ENCODE data around the gene KLHL12.

DNA sequence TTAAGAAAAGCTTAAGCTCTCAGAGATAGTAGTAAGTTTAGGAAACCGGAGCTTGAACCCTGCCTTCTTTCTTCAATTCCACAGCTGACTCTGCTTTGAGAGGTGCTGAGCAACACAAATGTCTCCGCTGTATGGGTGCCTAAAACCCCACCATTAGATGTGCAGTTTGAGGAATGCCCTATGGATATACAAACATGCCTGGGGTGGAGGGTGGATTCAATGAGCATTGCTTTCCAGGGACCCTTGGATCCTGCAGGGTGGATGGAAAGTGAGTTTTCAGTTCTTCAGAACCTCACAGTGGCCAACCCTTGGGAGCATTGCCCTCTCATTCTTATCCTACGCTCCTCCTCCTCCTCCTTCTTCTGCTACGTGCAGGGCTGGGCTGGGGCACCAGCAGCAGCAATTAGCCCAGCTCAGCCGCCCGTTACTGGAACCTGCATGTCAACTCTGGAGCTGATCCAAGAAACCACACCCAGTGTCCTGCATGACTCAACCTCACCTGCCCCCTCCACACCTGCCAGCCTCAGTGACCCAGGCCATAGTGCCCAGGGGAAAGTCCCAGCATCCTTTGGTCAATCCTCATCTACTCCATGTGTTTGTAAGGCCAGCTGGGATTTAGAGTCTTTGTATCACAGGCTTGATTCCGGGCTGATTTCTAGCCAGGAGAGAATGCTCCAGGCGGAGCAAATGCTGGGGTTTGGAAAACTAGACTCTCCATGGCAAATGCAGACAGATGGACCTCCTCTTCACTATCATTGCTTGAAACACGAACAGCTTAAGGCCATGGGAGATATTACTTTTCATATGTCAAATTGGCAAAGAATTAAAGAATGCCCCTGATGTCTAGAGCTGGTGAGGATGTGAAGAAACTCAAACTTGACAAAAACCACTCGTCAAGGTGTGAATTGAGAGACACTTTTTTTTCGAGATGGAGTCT is 12.6 kb downstream of the ELF3 start:
- PRO-cap, result no peak
- RAMPAGE, long total RNA, 4 experiments, result no peak in any of the 4 experiments

- PRO-cap, result no peak
- RAMPAGE, long total RNA, 4 experiments, result no peak in any of the 4 experiments
Measured at GRCh38 chr1:202063016-202063568, 52.7 kb downstream of the ELF3 start.

DNA sequence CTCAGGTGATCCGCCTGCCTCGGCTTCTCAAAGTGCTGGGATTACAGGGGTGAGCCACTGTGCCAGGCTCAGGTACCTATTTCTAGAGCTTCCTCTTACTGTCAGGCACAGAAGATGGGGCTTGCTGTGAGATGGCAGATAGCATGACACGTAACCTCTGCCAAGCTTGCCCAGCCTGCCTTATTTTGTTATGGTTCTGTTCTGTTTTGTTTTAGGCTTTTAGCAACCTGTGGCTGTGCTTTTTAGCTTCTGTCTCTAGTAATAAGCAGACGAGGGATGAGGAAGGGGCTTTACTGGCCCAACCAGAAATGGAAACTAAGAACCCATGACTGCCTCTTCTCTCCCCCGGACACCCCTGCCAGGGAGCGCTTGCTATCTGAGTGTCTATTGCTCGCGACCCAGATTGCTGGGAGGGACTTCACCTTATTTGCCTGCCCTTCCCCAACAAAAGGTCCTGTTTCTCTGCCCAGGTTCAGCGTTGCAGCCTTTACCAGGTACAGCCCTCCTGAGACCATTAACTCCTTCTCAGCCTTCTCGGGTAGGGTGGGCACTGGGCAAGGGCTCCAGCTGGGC is 13.6 kb upstream of the LGR6 start:
- PRO-cap, result no peak
- RAMPAGE, long total RNA, 4 experiments, result no peak in any of the 4 experiments

DNA sequence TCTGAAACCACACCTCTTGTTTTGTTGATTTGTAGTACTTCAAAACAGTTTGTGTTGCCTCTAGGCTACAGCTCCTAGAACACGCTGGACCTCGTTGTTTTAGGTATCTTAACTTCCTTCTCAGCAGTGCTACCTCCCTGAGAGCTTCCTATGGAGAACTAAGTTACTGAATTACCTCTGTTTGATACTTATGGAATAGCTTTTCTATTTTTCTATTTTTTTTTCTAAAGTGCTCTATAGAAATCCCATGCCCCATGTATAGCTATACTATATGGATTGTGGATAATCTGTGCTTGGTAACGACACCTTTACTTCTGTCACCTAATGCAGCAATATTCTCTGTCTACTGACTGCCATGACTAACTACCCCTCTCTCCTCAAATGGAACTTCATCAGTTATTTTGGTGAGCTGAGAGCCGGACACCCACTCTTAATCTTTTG is 1.1 kb downstream of the PPP1R12B start:
- PRO-cap, result no peak
- RAMPAGE, long total RNA, 4 experiments, result no peak in any of the 4 experiments

DNA sequence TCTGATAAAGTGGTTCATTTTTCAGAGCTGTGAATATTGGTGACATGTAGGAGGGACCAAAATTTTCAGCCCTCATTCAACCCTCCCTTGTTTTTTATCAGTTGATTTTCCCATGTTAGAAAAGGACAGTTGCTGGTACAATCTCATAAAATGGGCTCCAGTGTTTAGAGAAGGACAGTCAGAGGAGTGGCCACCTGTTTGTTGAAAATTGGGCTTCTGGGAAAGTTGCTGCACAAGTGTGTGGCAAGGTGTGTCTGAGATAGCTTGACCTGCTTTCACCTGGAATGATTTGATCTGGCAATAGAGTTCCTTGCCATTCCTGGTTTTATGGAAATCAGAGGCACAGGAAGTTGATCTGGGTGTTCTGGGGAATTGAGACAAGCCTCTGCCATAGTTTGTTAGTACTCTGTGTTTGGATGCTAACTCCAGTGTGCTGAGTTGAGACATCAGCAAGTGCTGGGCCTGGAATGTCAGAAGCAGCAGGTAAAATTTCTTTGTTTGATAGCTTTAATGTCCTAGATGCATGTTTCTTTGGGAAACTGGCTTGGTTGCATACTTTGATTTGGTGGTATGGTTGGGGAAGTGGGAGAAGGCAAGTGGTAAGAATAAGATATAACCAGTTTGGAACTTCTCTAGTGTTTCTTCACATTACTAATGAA is 114.2 kb downstream of the PPP1R12B start:
- PRO-cap, result no peak
- RAMPAGE, long total RNA, 4 experiments, result no peak in any of the 4 experiments

- PRO-cap, result unidirectional peak, minus-strand start at chr1:202472151
- RAMPAGE, long total RNA, 4 experiments, result no peak in any of the 4 experiments
Measured at GRCh38 chr1:202471871-202472443, 123.5 kb downstream of the PPP1R12B start.

DNA sequence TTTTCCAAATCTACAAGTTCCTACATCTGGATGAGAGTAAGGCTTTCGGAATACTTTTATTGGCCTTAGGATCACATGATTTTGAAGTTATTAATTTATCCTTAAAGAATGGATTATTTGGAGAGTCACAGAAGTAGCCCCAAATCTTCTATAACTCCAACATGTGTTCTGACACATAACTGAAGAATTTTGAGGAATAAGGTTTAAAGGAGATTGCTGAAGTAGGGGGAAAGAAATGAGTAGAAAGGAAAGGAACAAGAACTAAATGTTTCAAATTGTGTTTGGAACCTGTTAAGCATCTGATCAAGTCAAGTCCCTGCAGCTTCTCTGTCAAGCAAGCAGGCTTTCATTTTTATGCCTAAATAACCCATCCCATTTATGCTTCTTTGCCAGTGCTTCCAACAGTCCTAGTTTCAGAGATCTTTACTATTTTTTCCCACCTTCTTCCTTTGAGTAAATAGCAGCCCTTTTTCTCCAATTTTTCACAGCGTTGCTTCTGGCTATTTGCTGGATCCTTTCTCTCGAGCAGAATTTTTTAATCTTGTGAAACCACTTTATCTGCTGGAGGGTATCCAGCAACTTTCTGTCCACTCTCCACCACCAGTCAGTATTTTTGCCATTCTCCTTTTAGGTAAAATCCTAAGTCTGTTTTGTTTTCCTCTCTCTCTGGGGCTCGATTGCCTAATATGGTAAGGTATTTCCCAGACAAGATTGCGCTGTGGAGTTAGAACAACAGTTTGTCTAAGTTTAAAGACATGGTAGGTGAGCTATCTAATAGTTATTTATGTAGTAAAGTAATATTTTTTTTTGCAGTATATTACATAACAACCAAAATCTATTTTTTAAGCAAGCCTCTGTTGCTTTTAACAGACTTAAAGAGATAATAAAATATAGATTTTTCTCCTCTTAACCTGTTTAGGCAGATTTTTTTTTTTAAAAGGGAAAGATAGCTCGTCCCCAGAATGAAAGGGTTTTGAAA is 156.7 kb downstream of the PPP1R12B start:
- PRO-cap, result bidirectional peak, plus-strand start at position 708 of the sequence, minus-strand start at position 529 of the sequence
- RAMPAGE, long total RNA, 4 experiments, result no peak in any of the 4 experiments

- PRO-cap, result no peak
- RAMPAGE, long total RNA, 4 experiments, result no peak in any of the 4 experiments
Measured at GRCh38 chr1:202507489-202507977, 159.0 kb downstream of the PPP1R12B start.

GRCh38 chr1:202545680-202546191 is 164.5 kb downstream of the SYT2 start:
- PRO-cap, result bidirectional peak, plus-strand start at chr1:202546051, minus-strand start at chr1:202545864
- RAMPAGE, long total RNA, 4 experiments, result no peak in any of the 4 experiments

DNA sequence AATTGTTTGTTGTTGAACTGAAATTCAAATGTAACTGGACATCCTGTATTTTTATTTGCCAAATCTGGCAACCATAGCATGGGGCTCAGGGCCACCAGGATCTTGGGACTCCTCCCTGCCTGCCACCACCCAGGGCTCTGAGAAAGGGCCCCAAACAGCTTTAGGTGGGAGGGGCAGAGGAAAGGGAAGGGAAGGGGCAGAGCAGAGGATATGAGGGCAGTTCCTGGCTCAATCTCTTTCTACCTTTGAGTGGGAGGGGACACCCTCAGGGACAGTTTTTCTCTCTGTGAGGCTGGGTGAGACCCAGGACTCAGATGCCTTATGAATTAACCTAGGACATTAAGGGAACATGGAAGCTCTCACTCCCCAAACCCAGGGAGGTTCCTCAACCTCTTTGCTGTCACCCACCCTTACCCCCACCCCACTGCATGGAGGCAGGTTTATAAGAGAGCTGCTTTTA is 117.3 kb downstream of the SYT2 start:
- PRO-cap, result no peak
- RAMPAGE, long total RNA, 4 experiments, result no peak in any of the 4 experiments

DNA sequence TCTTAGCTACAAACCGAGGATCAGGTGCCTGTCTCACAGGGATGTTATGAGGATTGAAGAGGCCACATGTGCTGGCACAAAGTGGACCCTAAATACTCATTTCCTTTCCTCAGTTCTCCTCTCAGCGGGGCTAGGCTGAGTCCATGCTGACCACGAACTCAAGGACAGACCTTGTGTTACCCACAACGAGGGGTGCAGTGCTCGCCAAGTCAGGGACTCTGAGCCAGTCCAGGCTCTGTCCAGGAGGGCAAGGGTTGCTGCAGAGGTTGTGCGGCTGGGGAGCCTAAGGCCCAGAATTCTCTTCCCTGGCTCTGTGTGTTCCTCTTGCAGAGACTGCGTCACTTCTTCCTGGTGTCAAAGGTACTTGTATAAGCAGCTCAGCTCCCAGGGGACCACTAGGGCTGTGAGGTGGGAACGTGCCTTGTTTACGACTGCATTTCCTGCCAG is 83.4 kb downstream of the SYT2 start:
- PRO-cap, result no peak
- RAMPAGE, long total RNA, 4 experiments, result no peak in any of the 4 experiments

DNA sequence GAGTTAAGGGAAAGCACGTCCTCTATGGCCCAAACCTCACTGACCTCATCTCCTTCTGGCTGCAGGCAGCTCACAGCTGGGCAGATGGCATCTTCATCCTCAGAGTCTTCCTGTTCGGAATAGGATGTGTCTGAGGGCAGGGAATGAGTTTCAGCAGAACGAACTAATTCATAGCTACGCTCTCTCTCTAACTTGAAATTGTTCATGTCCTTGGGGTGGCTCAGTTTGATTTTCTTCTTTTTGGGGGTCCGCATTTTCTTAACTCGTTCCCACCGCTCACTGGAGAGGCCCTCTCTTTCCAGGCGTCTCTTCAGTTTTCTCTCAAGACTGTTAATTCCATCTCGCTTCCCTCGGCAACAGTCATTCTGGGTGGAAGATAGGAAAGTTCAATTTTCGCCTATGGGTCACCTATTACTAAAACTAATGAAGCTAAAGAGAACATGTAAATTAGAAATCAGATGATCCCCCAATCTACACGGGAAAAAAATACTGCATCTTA is 19.5 kb upstream of the SYT2 start:
- PRO-cap, result no peak
- RAMPAGE, long total RNA, 4 experiments, result no peak in any of the 4 experiments

DNA sequence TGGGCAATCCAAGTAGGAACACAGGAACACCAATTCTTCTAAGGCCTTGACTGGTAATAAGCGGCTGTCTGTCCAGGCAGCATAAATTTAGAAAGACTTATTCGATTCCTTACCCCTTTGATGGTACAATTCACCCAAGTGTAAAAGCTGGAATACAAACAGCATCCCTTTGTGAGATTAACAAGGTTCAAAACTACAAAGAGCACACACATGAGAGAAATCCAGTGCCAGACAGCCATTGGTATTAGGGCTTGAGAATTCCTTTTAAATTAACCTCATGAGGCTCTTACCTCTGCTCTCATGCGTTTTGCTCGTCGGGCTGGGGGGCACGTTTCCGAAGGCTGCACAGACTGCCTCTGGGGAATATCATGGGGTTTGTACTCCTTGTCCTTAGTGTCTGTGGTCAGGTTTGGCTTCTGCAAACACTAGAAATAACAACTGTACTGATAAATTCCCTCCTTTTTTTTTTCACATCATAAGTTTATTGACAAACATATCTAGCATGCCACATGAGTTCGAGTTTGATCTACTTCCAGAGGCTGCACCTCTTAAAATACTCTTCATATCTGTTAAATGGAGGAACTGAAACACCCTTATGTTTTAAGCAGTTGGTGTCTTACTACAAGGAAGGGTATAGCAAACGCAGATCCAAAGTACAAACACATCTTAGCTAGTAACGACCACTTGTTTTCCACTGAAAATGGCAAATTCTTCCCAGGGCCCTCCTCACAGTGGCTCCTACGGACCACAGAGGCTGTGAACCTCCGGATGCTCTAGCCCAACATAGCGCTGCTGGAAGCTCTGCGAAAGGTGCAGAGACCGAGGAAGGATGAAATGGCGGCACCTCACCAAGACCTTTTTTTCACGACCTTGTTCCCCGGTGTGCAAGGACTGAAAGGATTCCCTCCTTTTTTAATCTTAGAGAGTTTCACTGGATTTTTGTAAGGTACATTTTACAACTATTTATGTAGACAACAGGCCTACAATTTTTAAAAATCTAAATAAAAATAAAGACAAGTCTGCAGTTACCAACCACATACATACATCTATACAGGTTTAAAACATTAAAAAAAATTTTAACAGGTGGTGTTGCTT is 41.2 kb downstream of the KDM5B start:
- PRO-cap, result no peak
- RAMPAGE, long total RNA, 4 experiments, result no peak in any of the 4 experiments

DNA sequence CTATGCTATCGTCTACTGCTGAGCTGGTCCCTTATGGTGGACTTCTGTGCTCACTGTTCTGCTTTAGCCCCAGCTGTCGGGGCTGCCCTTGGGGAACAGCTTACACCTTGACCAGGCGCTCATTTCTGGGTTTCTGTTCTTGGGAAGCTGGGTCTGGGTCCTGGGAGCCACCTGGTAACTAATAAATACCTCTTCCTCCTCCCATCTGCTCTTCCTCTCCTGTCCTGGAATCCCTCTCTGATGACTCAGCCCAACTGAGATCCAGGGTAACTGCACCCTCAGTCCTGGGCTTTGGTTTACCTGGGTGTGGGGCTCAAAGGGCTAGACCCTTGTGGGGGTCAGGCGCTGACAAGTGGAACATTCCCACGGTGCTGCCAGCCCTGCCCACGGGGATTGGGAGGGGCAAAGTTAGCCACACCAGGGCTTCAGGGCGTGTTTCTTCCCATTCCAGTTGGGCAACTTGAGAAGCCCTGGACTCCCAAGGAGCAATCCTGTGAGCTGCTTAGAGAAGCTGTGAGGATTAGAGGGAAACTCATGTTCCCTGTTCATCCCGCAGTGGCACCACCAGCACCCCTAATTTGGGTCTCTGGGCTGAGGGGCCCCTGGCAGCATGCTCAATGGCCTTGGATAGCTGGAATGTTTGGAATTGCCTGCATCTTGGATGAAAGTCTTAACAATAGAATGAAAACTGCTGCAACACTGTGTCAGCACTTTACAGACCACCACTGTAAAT is 4.2 kb upstream of the KDM5B start:
- PRO-cap, result no peak
- RAMPAGE, long total RNA, 4 experiments, result no peak in any of the 4 experiments

DNA sequence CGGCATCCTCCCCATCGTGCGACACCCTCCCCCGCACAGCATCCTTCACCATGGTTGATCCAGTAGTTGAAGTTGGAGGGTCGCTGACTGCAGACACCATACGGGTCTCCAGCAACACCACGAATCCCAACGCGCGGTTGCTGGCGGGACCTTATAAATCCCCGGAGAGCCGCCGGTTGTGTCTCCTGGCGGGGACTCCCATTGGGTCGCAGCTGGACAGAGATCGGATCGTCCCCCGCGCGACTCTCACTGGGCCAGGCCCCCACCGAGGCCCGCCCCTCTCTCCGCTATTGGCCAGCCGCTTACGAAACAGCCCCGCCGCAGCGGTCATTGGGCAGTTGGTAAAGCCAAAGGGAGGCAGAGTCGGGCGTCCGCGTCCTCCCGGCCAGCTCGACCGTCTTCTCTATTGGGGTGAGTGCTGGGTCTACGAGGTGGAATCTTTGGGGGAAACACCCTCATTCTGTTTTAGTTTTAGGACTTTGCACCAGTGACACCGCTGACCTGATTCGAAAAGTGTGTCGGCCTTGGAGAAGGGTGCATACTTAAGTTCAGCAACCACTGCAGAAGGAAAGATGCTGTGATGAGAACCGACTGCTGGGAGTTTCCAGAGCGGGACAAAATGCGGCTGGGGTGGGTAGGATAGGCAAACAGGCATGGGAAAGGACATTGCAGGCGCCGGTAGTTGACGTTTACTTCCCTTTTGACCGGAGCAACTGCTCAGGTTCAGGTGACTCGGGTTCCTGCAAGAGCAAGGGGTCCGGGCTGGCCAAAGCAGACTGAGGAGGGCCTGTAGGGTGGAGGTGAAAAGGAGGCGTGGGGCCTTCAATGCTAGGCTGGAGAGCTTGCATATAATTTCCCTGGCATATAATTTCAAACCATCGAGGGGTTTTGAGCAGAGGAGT is 27.3 kb downstream of the RABIF start:
- PRO-cap, result bidirectional peak, plus-strand start at position 337 of the sequence, minus-strand start at position 128 of the sequence; unidirectional peak, plus-strand start at position 558 of the sequence
- RAMPAGE, long total RNA, 4 experiments, result no peak in any of the 4 experiments

GRCh38 chr1:202926409-202927470 is at the start of gene KLHL12:
Gene KLHL12 (minus strand): TSS chr1:202927234.
- PRO-cap, result bidirectional peak, plus-strand start at chr1:202927387, minus-strand start at chr1:202927209
- RAMPAGE, long total RNA, 4 experiments, result start-site peak on the minus strand in 4 of 4 experiments, at chr1:202927194-202927254 at its widest, 30 to 191 reads per replicate

DNA sequence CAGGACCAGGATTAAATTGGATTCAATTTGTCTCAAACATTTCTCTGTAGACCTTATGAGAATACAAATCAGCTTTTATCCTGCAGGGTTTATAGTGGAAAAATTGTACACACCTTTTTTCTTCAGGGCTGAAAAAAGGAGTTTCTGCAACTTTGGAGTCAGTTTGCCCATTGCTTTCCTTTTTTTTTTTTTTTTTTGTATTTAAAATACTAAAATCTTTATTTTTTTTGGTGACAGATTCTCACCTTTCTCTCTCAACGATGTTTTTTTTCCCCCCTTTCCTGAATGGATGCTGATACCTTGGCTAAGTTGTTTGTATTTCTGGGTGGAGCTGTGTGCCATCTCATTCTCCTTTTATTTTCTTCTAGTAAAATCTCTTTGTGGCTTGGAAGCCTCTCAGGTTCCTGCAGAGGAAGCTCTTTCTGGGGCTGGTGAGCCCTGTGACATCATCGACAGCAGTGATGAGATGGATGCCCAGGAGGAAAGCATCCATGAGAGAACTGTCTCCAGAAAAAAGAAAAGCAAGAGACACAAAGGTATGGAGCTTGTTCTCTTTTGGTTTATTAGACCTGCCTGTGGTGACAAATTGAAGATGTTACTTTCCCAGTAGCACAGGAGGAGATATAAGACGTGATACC is 1.2 kb downstream of the TMEM183A start:
- PRO-cap, result no peak
- RAMPAGE, long total RNA, 4 experiments, result no peak in any of the 4 experiments

GRCh38 chr1:203199829-203200633 is 13.5 kb upstream of the CHI3L1 start:
- PRO-cap, result unidirectional peak, plus-strand start at chr1:203200434
- RAMPAGE, long total RNA, 4 experiments, result no peak in any of the 4 experiments

GRCh38 chr1:203201532-203202021 is 15.1 kb upstream of the CHI3L1 start:
- PRO-cap, result no peak
- RAMPAGE, long total RNA, 4 experiments, result no peak in any of the 4 experiments

DNA sequence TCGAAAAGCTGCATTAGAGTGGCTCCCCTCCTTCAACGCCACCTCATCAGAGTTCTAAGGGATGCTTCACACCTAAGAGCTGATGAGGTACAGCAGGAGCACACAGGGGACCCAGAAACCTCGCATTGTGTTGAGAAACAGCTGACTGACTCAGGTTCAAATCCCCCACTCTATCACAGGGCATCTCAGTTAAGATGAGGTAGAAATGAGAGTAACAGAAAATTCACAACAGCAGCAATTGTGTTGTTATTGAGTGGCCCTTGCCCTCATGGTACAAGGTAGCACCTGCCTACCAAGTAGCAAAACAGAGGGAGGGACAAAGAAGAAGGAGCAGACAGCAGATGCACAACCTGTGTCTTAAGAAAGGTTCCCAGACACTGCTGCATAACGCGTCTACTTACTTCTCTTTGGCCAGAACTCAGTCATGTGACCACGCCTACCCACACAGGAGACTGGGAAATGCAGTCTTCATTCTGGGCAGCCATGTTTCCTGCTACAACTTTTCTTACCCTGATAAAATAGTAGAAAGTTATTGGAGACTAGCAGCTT is 34.5 kb upstream of the BTG2 start:
- PRO-cap, result no peak
- RAMPAGE, long total RNA, 4 experiments, result no peak in any of the 4 experiments

All from gastroesophageal sphincter (tissue), 4 donors.